ENCODE measurements around a stretch of chr18.

GRCh38 chr18:5517291-5518648, 26.0 kb downstream of the EPB41L3 start:
- PRO-cap, 2 experiments = peak in 2 of 2 experiments; most common minus-strand start chr18:5517561 (in 1)

DNA sequence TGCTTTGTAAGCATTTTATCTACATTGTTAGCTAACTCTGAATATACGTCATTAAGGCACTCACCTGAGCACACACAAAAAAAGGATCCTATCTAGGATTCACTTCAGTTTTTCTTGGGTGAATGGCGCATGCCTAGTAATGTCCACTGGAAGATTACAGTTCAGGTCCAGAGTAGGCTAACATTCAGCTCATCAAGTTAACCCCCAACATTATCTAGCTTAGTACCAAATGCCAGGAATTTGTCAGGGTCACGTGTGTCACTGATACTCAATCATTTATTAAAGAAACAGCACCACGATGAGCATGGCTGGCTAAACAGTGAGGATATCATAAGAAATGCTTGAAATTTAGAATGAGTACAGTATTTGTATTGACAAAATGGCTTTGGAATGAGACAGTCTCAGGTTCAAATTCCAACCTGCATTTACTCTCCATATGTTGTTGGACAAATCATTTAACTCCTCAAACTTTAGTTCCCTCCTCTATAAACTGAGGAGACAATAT, 22.6 kb downstream of the EPB41L3 start:
- PRO-cap, 2 experiments = peak in 2 of 2 experiments; most common minus-strand start position 84 of the sequence (in 2)

- PRO-cap, 2 experiments = no peak in any of the 2 experiments
Observed at GRCh38 chr18:5581946-5582412, 38.2 kb upstream of the EPB41L3 start.

- PRO-cap, 2 experiments = no peak in any of the 2 experiments
Observed at GRCh38 chr18:6413493-6414451, 939 bp downstream of the L3MBTL4 start.

DNA sequence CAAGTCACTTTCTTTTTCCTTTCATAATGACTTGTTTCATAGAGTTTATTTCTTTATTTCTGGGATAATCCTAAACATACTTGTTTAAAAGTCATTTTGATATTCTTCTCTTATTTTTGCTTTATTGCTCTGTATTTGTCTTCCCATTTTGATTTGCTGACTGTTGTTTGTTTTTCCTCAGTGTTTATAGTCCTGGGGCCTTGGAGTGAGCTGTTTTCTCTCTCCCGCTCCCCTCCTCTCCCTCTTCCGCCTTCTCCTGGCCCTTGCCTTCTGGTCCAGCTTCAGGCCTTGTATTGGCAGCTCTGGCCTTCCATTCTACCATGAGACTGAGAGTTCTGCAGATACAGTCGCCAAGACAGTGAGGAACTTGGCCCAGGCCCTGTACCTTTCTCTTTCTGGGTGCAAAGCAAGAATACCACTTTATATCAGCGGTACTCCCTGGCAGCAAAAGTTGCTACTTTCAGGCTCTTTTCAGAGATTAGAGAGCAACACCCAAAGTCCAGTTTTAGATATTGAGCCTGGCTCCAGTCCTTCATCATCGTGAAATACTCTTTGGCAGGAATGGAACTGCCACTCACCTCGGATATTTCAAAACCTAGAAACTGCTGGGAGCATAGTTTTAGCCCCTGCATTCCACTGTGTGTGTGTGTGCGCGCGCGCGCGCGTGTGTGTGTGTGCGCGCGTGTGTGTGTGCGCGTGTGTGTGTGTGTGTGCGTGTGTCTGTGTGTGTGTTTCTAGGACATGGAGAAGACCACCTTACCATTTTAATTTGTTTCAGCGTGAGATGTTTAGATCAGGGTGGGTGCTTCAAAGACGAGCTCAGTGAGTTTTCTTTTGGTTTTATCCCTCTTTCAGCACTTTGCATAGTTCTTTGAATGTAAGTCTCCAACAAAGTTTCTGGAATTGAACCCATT, 17.1 kb upstream of the L3MBTL4 start:
- PRO-cap, 2 experiments = no peak in any of the 2 experiments

DNA sequence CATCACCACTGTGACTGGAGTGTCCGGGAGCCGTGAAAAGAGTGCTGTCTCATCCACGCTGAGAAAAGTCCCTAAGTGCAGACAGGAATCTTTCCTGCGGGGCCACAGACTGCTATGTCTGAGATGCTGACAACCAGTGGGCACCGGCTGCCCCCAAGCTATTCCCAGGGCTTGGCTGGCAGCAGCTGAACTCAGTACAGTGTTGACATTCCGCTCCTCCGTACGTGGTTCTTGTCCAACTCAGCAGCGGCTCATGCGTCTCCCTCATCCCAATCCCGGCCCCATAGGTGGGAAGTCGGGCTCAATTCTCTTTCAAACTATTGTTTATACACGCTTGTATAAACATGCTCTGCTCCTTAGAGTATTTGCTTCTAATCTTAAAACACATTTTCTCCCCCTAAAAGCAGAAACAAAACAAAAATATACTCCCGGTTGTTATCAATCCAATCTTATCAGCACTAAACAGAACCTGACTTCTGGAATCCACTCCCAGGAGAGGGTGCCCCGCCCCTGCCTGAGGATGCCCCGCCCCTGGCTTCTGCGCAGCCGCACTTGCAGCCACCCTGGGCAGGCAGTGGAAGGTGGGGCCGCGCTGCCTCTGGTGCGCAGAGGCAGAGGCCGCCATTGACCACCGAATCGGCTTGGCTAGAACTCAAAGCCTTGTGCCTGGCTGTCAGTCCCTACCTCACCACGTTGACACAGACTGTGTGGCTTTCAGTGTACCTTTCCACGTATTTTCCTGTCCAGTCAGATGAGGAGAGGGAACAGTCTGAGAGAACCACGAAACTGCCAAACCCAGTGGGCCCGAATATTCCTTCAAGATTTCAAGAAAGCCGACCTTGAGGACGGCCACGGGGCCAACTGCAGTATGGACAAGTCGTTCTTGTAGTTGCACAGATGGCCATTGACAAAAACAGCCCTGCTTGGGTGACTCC, 46.5 kb upstream of the ARHGAP28 start:
- PRO-cap, 2 experiments = no peak in any of the 2 experiments

- PRO-cap, 2 experiments = no peak in any of the 2 experiments
Observed at GRCh38 chr18:6763450-6763870, 33.9 kb downstream of the ARHGAP28 start.

DNA sequence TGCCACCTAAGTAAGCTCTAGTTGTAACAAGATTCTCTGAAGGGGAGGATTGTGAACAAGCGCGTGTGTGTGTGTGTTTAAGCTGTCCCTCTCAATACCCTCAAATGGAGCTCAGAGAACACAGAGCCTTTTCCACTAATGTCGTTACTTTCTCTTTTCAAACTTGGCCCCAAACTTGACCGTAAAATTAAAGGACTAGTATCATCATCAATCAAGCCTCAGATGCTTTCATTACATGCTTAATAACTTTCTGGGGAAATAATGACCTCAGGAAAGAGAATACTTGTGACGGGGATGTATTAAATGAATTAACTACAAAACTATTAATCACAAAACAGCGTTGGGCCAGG, 155.8 kb downstream of the ARHGAP28 start:
- PRO-cap, 2 experiments = no peak in any of the 2 experiments

- PRO-cap, 2 experiments = no peak in any of the 2 experiments
Observed at GRCh38 chr18:6947118-6947939, 170.3 kb downstream of the LAMA1 start.

- PRO-cap, 2 experiments = no peak in any of the 2 experiments
Observed at GRCh38 chr18:7370366-7371273, 139.7 kb downstream of the LRRC30 start.

DNA sequence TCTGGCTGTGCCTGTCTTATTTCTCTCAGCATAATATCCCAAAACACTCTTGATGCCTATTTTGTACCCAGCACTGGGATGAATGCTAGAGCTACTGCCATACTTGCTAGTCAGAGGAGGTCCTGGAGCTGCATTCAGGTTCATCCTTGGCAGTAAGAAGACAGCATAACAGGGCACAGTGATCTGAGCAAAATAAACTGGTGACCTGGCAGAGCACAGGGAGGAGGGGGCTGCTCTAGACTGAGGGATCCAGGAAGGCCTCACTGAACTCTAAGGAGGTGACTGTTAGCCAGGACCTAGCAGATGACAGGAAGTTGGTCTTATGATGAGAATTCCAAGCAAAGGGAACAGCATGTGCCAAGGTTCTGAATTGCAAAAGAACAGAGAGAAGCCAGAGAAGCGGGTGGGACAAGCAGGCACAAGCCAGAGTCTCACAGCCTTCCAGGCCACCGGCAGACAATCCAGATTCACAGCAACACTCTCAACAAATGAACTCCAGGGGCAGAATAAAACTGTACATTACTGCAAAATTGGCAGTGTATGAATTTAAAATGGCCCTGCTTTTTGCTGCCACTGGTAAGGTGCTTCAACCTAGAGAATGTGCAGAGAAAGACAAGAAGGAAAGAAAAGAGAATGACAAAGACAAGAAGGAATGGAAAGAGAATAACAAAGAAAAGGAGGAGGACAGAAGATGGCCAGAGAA, 152.6 kb upstream of the PTPRM start:
- PRO-cap, 2 experiments = no peak in any of the 2 experiments

DNA sequence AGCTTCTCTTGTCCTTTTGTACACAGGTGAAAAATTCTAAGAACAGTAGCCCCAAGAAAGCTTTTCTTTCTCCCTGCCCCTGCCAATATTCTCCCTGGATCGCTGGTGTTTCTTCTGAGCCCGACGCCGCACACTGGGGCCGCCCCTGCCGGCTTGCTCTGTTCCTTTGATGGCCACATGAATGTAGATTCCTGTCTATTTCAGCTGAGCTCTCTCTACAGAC, 106.8 kb upstream of the PTPRM start:
- PRO-cap, 2 experiments = no peak in any of the 2 experiments

- PRO-cap, 2 experiments = no peak in any of the 2 experiments
Observed at GRCh38 chr18:7635517-7636094, 68.5 kb downstream of the PTPRM start.

DNA sequence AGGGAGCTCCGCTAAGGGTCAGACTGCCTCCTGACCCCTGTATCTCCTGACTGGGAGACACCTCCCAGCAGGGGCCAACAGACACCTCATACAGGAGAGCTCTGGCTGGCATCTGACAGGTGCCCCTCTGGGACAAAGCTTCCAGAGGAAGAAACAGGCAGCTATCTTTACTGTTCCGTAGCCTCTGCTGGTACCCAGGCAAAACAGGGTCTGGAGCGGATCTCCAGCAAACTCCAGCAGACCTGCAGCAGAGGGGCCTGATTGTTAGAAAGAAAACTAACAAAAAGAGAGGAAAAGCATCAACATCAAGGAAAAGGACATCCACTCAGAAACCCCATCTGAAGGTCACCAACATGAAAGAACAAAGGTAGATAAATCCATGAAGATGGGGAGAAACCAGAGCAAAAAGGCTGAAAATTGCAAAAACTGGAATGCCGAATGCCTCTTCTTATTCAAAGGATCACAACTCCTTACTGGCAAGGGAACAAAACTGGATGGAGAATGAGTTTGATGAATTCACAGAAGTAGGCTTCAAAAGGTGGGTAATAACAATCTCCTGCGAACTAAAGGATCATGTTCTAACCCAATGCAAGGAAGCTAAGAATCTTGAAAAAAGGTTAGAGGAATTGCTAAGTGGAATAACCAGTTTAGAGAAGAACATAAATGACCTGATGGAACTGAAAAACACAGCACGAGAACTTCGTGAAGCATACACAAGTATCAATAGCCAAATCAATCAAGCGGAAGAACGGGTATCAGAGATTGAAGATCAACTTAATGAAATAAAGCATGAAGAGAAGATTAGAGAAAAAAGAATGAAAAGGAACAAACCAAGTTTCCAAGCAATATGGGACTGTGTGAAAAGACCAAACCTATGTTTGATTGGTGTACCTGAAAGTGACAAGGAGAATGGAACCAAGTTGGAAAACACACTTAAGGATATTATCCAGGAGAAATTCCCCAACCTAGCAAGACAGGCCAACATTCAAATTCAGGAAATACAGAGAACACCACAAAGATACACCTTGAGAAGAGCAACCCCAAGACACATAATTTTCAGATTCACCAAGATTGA, 145.2 kb downstream of the PTPRM start:
- PRO-cap, 2 experiments = no peak in any of the 2 experiments

DNA sequence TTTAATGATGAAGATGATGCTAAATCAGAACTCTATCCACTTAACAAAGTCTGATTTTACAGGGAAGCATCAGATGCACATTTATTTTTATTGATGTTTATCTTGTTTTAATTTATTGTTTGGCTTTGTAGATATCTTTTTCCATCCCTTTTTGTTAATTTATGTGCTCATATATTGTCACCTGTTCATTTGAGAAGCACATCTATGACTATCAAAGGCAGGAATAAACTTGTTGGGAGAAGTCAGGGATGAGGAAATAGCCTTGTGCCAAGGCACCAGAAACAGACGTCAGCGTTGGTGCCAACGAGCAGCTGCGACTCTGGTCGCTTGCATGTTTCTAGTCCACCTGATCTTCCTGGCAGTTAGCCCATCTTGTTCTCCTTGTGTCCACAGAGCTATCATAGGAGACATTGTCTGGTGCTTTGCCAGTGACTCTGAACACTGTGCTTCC, 374.3 kb downstream of the PTPRM start:
- PRO-cap, 2 experiments = no peak in any of the 2 experiments

GRCh38 chr18:7950549-7951103, 383.5 kb downstream of the PTPRM start:
- PRO-cap, 2 experiments = no peak in any of the 2 experiments

- PRO-cap, 2 experiments = no peak in any of the 2 experiments
Observed at GRCh38 chr18:8717238-8717616, 11.9 kb downstream of the MTCL1 start.

DNA sequence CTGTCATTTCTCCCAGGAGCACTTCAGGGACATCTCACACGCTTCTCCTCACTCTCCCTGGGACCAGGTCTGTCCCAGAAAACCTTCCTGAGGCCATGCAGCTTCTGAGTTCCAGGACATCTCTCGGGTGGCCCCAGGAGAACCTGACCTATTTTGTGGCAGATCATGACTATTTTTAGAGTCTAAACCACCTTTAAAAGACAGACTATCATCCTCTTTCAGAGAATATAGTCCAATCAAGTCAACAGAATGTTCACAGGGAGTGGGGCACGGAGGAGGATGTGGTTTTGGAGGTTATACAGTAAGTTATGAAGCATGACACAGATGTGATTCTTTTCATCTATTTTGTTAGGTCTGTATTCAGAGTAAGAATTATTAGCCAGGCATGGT, 50.1 kb downstream of the MTCL1 start:
- PRO-cap, 2 experiments = no peak in any of the 2 experiments

DNA sequence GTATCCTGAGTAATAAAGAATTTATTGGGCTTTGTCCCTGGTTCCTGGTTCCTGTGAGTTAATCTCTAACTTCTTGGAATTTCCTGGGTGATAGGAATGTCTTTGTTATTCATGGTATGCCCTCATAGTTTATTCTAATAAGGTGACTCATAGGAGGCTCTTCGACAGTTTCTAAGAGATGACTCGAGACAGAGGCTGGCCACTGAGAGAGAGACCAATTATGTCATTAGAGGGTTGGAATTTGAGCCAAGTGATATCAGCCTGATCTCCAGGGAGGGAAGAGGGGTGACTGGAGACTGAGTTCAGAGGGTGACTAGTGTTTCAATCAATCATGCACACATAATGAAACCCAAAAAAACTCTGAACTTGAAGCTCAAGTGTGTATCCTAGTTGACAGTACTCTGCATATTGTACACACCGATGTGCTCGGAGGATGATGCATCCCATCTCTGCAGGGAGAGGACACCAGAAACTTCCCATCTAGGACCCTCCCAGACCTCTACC, 185.6 kb downstream of the MTCL1 start:
- PRO-cap, 2 experiments = no peak in any of the 2 experiments

GRCh38 chr18:8943843-8944272, 158.6 kb upstream of the NDUFV2 start:
- PRO-cap, 2 experiments = no peak in any of the 2 experiments

Data from monocyte (primary cell).